ENCODE results near the genes RARRES1 and NMD3.

DNA sequence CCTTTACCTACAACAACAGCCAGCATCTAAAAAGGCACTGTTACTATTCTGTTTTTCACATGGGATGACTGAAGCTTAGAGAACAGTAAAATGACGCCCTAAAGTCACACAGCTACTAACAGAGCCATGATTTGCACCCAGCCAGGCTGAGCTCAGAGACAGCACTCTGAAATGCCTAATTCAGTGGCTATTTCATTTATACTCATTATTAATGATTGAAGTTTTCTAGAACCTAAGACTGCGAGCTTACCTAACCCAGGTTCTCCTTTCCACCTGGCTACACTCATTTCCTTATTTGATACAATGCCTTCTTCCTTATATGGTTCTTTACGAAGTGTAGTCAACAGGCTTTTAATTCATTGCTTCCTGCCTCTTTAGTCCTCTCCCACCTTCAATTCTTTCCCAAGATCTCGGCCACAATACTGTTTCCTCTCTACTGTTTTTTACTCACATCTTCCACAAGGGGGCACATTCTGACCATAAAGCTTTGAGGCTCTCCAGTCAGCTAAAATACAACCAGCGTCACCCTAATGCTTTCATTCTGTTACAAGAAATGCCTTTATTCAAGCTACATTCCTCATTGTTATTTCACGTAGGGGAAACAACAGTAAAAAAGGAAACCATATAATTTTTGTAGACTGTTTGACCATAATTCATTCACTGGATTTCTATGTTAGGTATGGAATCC is 29.2 kb upstream of the VEPH1 start:
- RRBS: no CpG with 5 or more reads among the region's 6 CpGs

GRCh38 chr3:158703337-158703966 is 28.8 kb downstream of the RARRES1 start:
- RRBS: no CpG with 5 or more reads among the region's 2 CpGs

DNA sequence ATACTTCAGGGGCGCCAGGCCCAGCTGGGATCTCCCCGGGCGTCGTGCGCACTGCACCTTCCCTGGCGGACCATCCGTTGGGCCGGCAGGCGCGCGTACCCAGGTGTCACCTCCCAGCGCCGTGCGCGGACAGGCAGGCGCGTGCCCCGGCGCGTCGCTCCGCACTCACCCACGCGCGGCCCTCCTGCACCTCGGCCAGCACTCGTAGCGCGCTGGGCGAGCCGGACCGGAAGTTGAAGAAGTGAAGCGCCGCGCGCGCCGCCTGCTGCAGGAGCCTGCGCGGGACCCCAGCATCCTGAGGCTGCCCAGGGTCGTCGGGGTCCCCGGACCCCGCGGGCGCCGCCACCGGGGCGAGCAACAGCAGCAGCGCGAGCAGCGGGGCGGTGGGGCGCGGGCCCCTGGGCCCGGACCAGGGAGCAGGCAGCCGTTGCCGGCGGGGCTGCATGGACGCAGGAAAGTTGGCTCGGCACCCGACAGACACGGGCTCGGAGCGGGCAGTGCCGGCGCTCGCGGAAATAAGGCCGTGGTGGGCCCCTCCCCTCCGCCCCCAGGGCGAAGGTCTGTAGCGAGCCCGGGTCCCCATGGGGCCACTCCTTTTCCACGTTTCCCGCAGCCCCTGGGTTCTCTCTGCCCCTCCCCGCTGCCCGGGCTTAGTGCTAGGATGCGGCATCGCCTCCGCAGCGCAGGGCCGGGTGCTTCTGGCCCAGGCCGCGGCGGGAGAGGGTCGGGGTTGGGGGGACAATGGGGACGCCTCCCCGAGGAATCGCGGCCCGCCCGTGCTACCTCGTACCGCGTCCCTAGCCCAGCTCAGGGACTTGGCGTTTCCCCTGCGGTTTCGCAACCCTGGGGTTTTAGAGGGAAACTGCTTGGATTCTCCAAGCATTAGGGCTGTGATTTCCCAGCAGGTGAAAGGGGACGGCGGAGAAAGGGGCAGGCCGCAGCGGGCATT is at the start of gene RARRES1:
RARRES1 (minus strand) TSS at position 487 of the 949 bp plus-strand sequence.
- RRBS: 2% methylated on average over 74 of the region's 103 CpGs

- RRBS: no CpG with 5 or more reads among the region's 2 CpGs
These were observed 33.3 kb upstream of the MFSD1 start for GRCh38 chr3:158768680-158768889.

DNA sequence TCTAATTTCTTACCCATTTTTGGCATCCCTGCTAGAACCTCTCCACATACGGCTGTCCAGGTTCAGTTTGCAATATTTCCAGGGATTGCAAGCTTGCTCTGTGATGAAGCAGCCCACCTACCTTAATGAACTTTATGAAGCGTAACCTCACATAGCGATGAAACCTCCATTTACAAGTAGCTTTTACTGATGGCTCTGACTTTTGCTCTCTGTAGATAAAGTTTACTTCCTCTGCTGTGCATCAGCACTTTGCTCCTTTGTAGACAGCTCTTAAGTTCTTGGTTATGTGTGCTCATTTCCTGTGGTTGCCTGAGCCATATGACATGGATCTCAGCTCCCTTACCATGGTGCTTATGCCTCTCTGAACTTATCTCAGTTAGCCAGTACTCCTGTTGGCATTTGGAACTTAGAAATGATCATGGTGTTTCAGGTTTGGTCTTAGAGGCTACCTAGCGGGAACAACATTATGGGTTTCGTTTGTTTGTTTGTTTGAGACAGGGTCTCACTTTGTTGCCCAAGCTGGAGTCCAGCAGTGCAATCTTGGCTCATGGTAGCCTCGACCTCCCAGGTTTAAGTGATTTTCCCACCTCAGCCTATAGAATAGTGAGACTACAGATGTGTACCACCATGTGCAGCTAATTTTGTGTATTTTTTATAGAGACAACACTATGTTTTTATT is 7.8 kb downstream of the MFSD1 start:
- RRBS: no CpG with 5 or more reads among the region's 6 CpGs

GRCh38 chr3:158810806-158811501 is 9.1 kb downstream of the MFSD1 start:
- RRBS: no CpG with 5 or more reads among the region's 6 CpGs

DNA sequence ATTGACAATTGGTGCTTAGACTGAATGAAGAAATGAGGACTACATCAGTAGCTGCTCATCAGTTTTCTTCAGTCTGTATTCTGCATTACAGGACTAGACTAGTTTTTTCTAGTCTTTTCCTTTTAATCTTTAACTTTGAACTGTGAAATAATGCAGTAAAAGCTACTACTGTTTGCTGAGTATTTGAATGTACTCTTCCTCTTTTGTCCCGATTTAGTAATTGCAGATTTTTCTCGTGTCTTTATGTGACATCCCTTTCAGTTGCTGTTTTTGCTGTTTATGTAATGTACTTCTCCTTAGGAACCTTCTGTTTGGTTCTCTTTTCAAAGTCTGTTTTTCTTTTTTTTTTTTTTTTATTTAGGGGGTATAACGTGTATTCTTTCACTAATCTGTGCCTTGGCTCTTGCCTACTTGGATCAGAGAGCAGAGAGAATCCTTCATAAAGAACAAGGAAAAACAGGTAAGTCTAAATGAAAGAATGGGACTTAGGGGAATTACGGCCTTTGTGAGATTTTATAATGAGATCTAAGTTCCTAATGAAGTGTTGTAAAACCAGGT is 17.5 kb downstream of the MFSD1 start:
- RRBS: no CpG with 5 or more reads among the region's 4 CpGs

GRCh38 chr3:159045167-159045658 is 23.9 kb upstream of the IQCJ start:
- RRBS: no CpG with 5 or more reads among the region's 4 CpGs

DNA sequence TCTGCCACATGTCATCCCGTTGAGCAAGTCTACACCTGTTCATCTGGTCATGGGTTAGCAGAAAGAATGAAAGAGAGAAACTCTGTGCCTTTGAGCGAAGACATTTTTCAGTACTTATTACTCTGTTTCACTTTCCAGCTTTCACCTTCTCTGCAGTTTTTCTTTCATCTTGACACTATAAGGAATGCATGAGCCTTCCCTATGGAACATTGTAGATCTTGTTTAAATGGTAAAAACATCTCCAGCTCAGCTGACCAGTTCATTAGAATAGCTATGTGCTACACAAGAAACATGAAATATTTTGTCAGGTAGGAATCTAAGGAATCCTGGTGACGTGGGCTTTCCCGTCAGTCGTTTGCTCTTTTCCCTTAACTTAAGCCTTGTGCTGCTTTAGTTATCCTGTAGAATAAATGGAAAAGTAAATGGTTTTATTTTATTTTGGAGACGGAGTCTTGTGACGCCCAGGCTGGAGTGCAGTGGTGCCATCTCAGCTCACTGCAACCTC is 440.9 kb upstream of the C3orf80 start:
- RRBS: no CpG with 5 or more reads among the region's 7 CpGs

GRCh38 chr3:159814145-159814585 is 411.1 kb upstream of the C3orf80 start:
- RRBS: no CpG with 5 or more reads among the region's 5 CpGs

DNA sequence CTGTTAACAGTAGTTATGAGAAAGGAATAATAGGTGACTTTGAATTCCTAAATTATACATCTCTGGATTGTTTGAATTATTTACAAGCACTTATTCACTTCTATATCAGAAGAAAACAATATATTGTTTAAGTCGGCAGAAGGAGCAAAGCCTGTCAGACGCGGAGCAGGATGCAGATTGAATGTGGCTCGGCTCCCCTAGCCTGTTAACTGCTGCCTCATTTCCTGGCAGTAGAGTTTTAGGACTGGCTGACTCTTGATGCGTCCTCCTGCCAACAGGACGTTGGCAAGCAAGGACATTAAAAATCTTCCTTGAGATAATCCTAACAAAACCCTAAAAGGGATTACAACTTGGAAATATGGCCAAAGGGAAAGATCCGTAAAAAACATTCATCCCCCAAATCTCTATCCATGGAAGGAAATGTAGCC is 44.8 kb upstream of the C3orf80 start:
- RRBS: no CpG with 5 or more reads among the region's 7 CpGs

GRCh38 chr3:160408124-160408962 is 8.9 kb downstream of the SMC4 start:
- RRBS: no CpG with 5 or more reads among the region's 1 CpG

DNA sequence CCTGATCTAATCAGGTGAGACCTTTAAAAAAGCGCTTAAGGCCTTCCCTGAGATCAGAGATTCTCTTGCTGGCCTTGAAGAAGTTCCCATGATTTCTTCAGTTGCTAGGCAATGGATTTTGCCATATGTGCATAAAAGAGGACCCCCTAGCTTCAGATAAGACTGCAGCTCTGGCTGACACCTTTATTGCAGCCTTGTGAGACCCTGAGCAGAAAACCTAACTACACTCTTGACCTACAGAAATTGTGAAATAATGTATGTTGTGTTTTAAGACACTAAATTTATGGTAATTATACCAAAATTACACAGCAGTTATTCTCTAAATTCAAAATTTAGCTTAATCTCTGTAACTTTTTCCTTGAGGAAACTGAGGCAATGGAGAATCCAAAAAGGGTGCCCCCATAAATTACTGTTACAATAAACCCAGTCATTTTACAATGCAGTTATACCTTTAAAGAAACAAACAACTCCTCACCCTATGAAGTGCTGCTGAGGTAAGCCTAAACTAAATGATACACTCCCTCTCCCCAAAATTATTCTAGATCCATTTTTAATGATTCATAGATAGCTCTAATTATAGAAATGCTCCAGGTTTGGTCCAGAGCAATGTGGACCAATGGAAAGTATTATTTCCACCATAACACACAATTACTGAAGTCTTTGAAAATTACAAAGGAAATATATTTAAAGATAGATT is 49.1 kb upstream of the TRIM59 start:
- RRBS: no CpG with 5 or more reads among the region's 1 CpG

GRCh38 chr3:160738898-160739534 is 17.0 kb upstream of the PPM1L start:
- RRBS: no CpG with 5 or more reads among the region's 1 CpG

DNA sequence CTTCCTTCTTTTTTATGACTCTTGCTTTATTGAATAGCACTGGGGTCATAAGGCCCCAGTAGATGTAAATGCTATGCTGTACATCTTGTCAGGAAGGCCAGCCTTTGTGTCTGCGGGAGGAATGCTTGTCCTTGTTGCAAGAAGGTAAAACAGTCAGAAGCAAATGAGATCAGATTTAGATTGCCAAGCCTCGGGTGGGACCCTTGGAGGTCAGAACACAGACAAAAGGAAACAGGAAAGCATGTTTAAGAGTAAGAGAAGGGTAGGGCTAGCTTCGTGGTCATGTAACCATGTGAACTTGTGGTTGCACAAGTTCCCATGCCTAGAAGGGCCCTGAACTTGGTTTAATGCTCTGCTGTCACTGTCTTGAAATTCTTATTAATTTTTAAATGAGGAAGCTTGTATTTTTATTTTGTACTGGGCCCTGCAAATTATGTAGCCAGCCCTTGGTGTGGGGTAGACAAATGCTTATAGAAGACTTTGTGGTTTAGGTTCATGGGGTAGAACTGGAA is 81.5 kb downstream of the PPM1L start:
- RRBS: no CpG with 5 or more reads among the region's 3 CpGs

- RRBS: no CpG with 5 or more reads among the region's 6 CpGs
These were observed 114.2 kb downstream of the PPM1L start for GRCh38 chr3:160870222-160870676.

DNA sequence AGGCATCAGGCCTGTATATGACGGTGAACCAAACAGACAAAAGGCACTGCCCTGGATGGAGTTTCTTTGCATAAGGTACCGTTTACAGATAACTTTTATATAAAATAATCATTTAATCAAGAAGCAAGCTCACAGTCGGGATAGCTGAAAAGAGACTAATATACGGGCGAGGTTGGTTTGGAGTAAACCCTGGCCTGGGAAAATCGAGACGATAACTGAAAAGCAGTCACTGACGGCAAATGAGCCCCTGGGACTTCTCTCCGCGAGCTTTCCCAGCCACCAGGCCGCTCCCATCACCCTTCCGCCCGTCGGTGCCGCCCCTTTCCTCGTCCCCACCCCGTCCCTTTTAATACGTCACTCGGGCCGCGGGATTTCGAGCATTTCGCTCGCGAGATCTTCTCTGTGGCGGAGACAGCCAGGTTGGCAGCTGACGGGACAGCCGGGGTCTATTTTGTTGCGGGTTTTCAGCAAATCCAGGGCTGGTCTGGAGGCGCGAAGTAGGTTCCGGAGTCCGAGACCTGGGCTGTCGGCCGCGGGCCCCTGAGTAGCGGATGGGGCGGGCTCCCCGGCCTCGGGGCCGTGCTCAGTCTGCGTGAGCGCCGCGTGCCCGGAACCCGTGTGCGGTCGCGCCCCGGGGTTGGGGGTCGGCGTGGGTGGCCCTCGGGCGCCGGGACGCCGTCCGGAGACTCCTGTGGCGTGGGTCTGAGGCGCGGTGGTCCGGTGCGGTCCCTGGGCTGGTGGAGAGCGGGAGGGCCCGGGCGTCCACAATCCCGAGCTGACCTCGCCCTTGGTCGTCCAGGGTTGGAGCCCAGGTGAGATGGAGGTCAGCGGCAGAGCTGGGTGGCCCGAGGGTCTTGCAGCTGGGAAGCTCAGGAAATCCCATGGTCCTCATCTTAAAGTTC is at the start of gene NMD3:
NMD3 (plus strand) TSS at position 399 of the 902 bp plus-strand sequence.
- RRBS: 2% methylated on average over 29 of the region's 72 CpGs

- RRBS: no CpG with 5 or more reads among the region's 9 CpGs
These were observed 3.8 kb downstream of the NMD3 start for GRCh38 chr3:161224836-161225347.

DNA sequence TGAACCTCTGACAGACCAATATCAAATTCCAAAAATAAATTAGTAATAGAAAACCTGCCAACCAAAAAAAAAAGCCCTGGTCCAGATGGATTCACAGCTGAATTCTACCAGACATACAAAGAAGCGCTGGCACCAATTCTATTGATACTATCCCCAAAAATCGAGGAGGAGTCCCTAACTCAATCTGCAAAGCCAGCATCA is 381.7 kb downstream of the OTOL1 start:
- RRBS: no CpG with 5 or more reads among the region's 2 CpGs

DNA sequence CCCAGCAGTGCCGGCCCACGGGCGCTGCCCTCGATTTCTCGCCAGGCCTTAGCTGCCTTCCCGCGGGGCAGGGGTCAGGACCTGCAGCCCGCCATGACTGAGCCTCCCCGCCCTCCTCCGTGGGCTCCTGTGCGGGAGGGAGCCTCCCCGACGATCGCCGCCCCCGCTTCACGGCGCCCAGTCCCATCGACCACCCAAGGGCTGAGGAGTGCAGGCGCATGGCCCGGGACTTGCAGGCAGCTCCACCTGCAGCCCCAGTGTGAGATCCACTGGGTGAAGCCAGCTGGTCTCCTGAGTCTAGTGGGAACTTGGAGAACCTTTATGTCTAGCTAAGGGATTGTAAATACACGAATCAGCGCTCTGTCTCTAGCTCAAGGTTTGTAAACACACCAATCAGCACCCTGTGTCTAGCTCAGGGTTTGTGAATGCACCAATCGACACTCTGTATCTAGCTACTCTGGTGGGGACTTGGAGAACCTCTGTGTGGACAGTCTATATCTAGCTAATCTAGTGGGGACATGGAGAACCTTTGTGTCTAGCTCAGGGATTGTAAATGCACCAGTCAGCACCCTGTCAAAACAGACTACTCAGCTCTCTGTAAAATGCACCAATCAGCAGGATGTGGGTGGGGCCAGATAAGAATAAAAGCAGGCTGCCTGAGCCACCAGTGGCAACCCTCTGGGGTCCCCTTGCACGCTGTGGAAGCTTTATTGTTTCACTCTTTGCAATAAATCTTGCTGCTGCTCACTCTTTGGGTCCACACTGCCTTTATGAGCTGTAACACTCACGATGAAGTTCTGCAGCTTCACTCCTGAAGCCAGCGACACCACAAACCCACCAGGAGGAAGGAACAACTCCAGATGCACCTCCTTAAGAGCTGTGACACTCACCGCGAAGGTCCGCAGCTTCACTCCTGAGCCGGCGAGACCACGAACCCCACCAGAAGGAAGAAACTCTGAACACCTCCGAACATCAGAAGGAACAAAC is 1578.8 kb downstream of the SI start:
- RRBS: no CpG with 5 or more reads among the region's 34 CpGs

Data from aortic smooth muscle cell (primary cell).